Thoracic aorta endothelial cell (primary cell): ENCODE data around the genes HDAC2 and HS3ST5.

DNA sequence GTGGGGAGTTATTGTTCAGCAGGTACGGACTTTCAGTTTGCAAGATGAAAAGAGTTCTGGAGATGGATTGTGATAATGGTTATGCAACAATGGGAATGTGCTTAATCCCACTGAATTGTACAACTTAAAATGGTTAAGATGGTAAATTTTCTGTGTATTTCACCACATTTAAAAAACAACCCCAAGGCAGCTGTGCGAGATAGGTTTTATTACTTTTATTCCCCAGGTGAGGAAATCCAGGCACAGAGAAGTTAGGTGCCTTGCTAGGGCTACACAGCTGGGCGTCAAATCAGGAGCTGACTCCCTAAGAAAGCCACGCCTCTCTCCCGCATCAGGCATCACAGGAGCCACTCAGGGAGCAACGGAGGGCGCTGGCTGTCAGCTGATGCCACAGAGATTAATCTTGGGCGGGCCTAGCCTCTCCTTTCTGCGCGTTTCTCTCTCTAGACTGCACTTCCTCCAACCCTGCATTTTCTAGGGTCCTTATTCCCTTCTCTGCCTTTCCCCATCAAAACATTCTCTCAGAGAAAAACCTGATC is 9.4 kb upstream of the TRAF3IP2 start:
- CAGE, long polyA plus RNA, result no peak

DNA sequence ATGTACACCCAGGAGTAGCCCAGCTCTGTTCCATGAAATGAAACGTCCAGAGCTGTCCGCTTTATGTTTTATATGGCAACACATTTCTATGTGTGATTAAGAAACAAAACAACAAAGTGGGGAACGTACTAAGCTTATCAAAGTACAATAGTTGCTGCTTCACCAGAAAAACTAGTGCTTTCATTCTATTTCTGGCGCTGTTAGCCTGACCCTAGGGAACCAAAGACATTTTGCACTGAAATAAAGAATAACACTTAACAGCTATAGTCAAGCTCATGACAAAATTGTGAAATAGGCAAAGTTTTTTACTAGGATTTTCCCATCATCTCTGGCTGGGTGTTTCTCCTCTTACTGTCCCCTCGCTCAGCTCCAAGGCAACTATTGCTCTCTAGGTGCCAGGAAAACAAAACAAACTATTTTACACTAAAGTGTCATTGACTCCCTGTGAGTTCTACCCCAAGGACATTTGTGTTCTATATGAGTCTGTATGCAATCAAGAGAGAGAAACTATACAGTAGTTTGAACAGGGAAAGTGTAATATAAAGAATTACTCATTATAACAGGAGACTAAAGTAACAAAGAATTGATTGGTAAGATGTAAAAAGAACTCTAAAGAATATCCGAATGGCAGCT is 22.9 kb upstream of the TRAF3IP2 start:
- CAGE, long polyA plus RNA, result no peak

GRCh38 chr6:111734657-111735040 is 129.0 kb upstream of the TRAF3IP2 start:
- CAGE, long polyA plus RNA, result no peak

GRCh38 chr6:111758364-111758955 is 114.8 kb downstream of the FYN start:
- CAGE, long polyA plus RNA, result no peak

DNA sequence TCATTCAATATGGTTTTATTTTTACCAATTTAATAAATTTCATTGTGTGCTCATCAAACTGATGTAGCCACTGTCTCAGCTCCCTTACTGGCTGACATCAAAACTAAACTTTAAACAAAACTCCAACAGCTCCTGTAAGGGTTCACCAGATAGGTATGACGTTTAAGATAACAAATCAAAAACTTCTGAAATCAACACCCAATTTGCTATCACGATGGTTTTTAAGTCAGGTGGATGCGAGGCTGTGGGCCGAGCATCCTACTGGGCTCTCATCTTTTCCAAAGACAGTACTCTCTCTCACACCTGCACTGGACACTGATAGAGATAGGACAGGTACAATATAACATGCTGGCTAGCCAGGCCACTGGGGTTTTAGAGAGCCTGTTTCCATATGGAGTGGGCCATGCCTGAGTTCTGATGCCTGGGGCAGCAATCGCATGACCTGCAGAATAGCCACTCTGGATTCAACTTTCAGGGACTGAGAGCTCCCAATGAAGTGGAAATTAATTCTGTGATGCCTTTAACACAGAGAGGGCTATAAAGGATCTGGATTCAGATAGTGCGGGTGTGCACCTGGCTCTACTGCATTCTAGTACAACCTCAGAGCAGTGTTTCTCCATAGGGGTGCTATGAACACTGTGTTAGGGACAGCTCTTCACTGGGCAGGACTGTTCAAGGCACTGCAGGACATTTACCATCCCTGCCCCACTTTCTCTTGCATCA is 99.3 kb downstream of the FYN start:
- CAGE, long polyA plus RNA, result no peak

- CAGE, long polyA plus RNA, result no peak
These were observed 92.2 kb downstream of the FYN start for GRCh38 chr6:111780753-111781705.

GRCh38 chr6:111985161-111985695 is 68.7 kb upstream of the CCN6 start:
- CAGE, long polyA plus RNA, result no peak

DNA sequence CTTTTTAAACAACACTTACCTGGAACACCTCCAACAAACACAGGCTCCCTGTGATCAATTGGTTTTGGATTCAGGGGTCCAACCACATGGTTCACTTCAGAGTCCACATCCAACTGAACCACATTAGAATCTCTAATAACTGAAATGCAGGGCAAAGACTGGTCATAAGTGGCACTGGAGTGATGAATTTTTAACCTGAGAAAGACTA is 26.6 kb downstream of the FAM229B start:
- CAGE, long polyA plus RNA, result no peak

DNA sequence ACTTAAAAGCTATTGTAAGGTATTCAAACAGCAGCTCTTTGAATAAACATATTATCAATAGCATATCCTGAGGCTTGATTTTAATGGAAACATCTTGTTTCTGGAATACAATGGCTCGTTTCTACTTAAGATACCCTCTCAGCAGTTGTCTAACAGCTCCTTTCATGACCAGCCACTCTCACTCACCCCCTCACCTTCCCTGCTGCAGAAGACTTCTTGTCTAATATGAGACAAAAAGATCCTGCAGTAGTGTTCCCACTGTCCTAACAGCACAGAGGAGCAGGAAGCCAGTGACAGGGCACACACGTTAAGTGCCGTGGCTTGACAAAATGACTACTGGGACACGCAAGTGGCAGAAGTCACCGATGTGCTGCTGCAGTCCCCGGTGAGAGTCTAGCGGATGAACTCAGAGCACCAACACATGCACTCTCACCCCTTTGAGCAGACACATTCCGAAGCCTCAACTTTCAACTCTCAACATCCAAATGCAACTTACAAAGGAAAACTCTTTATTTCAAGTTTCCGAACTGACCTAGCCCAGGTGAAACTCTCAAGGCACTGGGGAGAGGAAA is 985 bp downstream of the LAMA4 start:
- CAGE, long polyA plus RNA, result no peak

DNA sequence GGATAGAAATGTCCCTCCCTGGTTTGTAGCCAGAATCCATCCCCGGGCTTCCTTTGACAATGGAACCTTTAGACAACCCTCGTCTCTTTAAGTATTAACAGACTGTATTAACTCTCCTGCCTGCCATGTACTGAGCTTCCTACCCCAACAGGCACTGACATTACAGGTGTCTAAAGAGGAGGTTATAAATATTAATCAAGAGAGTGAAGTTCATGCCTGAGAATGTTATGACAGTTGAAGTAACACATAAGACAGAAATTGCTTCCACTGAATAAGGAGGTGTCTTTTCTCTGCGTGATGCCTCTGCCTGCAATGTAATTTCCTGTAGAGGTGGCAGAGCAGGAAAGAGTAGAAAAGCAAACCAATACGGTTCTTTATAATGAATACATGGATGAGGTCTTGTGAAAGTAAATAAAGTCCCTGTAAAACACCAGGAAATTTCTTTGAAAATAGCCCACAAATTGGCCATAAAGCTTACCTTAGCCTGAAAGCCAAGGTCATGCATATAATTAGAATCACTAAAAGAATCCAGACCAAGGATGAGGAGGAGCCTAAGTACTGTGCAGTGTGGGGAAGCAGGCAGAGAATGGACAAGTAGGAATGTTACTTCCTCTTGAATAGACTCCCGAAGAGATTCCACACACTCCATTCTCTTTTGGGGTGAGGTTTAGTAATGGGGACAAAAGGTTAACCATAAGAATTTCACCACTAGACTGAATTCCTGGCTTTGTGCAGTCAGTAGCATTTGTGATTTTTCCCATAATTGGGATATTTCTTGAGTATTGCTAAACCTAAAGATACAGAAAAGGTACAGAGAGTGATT is 27.7 kb upstream of the MARCKS start:
- CAGE, long polyA plus RNA, result no peak

- CAGE, long polyA plus RNA, result no peak
These were observed 2.6 kb downstream of the MARCKS start for GRCh38 chr6:113859451-113860466.

DNA sequence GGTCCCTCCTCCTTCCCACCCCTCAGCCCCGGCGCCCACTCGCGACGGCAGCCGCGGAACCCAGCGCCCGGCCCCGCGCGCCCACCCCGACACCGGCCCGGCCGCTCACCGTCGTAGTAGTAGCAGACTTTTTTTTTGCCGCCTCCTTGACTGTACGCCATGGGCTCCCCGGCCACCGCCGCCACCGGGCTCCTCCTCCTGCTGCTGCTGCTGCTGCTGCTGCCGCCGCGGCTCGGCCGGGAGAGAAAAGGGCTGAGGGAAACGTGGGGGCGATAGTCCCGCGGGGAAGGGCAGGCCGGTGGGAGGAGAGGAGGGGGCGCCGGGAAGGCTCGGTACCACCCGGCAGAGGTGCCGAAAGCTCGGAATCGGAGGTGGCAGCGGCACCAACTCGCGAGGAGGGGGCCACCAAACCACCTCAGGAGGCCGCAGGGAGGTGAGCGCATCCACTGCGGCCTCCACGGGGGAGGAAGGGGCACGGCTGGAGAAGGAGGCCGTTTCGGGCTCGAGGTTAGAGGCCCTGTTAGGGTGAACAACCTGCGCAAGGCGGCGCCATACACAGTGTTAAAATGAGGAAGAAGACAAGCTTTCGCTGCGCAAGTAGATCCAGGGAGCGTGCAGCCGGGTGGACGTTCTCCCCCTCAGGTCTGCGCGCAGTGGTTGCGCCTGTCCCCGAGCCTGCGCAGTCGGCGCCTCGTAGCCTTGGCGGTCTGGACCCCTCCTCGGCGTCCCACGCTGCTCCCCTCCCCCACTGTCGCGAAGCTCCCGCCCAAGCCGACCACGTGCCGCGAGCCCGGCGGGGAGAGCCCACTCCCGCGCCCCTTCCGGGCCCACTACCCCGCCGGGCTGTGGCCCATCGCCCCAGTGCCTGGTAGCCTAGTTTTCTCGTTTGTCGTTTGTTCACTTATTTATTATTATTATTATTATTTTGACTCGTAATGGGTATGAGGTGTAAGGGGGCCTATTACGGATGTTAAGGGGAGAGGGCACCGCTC is at the start of gene HDAC2:
HDAC2 (minus strand) TSS at position 401 of the 992 bp plus-strand sequence.
- CAGE, long polyA plus RNA, result no peak

DNA sequence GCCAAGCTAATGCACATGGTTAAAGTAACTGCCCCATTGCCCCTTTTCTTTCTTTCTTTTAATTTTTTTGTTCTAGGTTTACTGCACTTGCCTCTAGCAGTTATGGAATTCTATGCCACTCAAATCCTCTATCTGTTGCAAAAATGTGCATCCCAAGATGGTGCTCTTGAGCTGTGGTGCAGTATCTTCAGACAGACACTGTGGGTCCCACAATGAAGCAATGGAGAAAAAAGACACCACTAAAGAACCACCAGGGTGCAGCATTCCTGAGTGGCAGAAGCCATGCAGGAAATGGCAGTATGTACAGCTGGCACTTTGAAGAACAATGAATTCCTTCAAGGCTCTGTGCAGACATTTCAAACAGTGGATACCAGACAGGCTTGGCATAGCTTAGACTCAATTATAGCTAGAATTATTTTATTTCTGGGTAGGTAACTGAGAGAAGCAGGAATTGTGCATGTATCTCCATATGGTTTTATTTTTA is 23.9 kb upstream of the HDAC2 start:
- CAGE, long polyA plus RNA, result no peak

- CAGE, long polyA plus RNA, result no peak
These were observed at the start of gene HS3ST5 for GRCh38 chr6:114342756-114343444. Gene HS3ST5 (minus strand): TSS chr6:114343023.

GRCh38 chr6:116156064-116156667 is 30.2 kb upstream of the COL10A1 start:
- CAGE, long polyA plus RNA, result no peak

DNA sequence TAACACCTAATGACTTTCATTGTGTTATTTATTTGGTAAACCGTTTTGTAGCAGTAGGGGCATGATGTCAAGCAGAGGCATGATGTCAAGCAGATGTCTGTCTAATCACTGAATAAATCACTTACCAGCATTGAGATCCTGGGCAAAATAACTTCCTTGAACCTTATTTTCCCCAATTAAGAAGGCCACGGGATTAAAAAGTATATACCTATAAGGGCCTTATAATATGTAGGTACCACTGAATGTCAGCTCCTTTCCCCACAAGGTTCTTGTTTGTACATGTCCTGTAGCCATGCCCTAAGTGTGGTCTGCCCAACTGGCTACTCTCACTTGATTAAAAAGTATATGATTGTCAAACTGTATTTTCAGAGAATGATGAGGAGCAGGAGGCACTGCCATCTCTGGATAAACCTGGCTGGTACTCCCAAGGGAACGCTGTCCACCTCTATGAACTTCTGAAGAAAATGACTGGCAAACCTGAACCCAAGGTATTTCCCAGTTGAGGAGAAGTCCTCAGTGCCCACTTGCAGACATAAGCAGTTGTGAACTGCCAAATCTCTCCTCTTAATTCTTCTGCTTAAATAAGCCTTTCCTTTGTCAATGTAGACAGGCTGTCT is 17.2 kb downstream of the TSPYL4 start:
- CAGE, long polyA plus RNA, result no peak

DNA sequence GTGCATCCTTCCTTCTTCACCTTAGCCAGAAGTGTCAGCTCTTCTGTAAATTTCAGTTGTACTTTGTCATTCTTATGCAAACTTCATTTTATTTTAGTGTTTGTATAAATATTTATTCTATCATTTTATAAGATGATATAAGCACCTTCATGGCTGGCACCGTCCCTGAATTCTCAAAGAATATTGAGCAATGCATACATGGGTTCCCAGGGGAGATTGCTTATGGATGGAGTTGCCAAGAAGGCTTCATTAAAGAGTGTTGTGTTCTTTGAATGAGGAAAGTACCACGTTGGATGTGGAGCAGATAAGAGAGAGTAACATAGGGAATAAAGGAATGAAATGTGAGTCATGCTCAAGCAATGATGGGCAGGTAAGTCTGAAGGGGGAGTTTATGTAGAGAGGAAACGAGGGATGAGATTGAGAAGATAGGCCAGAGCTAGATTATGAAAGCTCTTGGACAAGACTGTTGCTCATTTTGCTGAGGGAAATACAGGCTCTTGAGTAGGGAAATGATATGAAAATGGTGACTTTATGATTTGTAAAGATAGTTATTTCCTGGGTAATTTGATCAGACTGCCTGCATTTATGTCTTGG is 10.3 kb downstream of the DSE start:
- CAGE, long polyA plus RNA, result no peak

- CAGE, long polyA plus RNA, result no peak
These were observed 21.5 kb downstream of the RWDD1 start for GRCh38 chr6:116592780-116593137.

DNA sequence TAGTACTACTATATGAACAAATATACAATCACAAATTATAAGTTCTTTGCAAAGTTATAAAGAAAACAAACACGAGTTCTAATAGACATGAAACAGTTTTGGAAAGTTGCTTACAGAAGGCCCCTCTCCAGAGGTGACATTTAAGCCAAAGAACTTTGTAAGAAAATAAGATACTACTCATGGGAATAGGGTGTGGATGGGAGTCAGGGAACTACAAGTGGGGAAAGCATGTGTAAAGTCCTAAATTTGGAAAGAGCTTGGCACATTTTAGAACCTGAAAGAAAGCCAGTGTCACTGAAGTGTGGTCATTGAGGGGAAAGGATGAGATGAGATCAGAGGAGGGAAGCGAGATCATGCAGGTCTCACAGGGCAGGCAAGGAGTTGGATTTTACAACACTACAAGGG is 37.9 kb downstream of the VGLL2 start:
- CAGE, long polyA plus RNA, result no peak

- CAGE, long polyA plus RNA, result no peak
These were observed 325 bp downstream of the ROS1 start for GRCh38 chr6:117425373-117425861.